H9 (cell line): ENCODE measurements around the genes UGT2A3, CSN1S1 and FDCSP.

GRCh38 chr4:68311884-68312480 is 37.9 kb downstream of the YTHDC1 start:
- PRO-cap = no peak

DNA sequence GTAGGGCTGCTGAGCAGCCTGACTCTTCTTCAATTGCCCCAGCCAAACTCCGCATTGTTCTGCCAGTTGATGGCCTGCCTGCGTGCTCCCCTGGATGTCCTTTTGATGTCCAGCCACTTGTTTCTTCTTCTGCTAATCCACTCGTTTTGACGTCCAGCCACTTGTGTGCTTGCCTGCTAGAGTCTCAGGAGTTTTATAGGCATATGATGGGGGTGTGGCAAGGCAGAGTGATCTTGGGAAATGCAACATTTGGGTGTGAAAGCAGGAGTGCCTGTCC is 65.1 kb downstream of the UGT2B10 start:
- PRO-cap = no peak

DNA sequence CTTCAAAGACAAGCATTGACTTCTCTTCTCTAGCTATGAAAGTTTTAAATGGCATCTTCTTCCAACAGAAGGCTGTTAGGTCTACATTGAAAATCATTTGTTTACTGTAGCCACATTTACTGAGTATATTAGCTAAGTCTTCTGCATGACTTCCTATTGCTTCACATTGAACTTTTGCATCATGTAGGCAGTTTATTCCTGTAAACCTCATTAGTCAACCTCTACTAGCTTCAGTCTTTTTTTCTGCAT is 3.6 kb downstream of the UGT2A3 start:
- PRO-cap = no peak

GRCh38 chr4:68950958-68951971 is at the start of gene UGT2A3:
Gene UGT2A3 (minus strand): TSS chr4:68951804.
- PRO-cap = no peak

DNA sequence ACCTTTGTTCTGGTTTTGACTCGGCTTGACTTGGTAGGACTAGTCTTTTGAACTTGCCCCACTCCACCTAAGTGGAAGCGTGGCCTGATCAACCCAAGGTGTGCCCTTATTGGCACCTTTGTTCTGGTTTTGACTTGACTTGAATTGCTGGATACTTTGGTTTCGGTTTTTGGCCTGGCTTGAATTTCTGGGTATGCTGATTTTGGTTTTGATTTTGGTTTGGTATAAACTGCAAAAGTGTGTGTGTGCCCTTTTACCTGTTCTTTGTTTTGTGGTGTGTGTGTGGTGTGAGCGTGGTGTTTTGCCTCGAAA is 44.6 kb upstream of the UGT2B7 start:
- PRO-cap = no peak

- PRO-cap = no peak
Measured at GRCh38 chr4:69054531-69055213, 41.6 kb upstream of the UGT2B7 start.

- PRO-cap = no peak
Measured at GRCh38 chr4:69116515-69117003, 20.3 kb downstream of the UGT2B7 start.

DNA sequence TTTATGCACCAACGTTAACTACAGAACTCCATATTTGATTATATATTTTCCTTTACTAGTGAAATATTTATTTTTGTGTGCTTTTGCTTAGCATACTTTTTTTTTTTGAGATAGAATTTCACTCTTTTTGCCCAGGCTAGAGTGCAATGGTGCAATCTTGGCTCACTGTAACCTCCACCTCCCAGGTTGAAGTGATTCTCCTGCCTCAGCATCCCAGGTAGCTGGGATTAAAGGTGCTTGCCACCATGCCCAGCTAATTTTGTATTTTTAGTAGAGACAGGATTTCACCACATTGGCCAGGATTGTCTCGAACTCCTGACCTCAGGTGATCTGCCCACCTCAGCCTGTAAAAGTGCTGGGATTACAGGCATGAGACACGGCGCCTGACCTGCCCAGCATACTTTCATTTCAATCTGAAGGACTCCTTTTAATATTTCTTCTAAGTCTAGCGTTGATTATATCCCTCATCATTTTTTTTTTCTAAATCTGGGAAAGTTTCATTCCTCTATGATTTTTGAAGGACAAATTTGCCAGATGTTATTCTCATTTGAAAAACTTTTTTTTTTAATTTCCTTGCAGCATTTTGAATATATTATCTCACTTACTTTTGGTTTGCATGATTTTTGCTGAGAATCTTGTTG is 45.4 kb downstream of the UGT2B11 start:
- PRO-cap = no peak

GRCh38 chr4:69930853-69931205 is at the start of gene CSN1S1:
Gene CSN1S1 (plus strand): TSS chr4:69931068.
- PRO-cap = no peak

DNA sequence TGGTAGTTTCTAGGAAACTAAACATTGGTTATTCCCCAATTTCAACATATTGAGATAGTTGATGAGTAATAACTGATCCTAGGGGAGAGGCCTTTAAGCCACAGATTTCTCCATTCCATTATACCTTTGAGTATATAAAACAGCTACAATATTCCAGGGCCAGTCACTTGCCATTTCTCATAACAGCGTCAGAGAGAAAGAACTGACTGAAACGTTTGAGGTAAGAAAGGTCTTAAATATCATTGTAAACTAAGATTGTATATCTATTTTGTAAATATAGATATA is at the start of gene FDCSP:
FDCSP (plus strand) TSS at position 162 of the 285 bp plus-strand sequence.
- PRO-cap = no peak

GRCh38 chr4:70637114-70637893 is 8.8 kb downstream of the ENAM start:
- PRO-cap = no peak

- PRO-cap = no peak
Measured at GRCh38 chr4:70818471-70819421, 20.9 kb downstream of the GRSF1 start.

DNA sequence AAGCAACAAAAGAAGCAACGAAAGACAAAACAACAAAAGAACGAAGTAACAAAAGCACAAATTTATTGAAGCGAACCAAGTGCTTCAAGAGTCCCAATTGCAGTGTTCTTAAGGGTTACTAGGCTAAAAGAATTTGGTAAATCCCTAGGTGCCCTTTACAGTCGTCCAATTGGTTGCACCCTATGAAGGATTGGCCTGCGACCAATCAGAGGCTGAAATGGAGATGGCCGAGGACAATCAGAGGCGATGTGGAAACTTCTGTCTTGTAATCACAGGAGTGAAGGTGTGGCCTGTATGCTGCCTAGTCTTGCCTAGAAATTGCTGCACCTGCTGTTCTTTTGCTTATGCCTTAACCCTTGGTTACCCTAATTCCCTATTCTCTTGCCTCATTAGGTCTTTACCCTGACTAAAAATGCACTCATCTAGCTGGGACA is 1.1 kb upstream of the DCK start:
- PRO-cap = no peak

DNA sequence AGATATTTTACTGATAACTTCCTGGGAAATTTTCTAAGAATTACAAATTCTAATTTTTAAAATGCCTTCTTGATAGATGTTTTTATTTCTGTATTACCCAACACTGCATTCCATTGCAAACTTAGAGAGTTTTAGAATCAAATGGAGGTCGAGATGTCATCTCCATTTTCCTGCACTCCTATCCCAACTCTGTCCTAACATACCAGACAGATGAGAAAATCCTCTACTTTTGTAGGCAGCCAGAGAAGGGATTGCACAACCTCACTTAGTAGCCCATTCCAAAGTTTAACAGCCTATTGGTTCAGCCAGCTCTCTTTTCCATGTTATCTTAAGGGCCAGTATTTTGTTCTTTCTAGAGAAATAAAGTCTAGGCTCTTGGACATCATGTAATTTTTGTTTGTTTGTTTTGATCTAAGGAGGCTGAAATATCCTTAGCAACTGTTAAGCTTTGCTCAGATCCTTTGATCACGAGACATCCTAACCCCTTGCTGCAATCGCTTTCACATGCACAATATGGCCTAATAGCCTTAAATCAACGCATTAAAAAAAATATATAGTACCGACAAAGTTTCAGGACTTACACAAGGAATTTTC is 173.0 kb downstream of the COX18 start:
- PRO-cap = no peak

- PRO-cap = no peak
Measured at GRCh38 chr4:73098022-73098551, 28.6 kb upstream of the COX18 start.

- PRO-cap = no peak
Measured at GRCh38 chr4:73200598-73201146, 57.9 kb downstream of the ANKRD17 start.

DNA sequence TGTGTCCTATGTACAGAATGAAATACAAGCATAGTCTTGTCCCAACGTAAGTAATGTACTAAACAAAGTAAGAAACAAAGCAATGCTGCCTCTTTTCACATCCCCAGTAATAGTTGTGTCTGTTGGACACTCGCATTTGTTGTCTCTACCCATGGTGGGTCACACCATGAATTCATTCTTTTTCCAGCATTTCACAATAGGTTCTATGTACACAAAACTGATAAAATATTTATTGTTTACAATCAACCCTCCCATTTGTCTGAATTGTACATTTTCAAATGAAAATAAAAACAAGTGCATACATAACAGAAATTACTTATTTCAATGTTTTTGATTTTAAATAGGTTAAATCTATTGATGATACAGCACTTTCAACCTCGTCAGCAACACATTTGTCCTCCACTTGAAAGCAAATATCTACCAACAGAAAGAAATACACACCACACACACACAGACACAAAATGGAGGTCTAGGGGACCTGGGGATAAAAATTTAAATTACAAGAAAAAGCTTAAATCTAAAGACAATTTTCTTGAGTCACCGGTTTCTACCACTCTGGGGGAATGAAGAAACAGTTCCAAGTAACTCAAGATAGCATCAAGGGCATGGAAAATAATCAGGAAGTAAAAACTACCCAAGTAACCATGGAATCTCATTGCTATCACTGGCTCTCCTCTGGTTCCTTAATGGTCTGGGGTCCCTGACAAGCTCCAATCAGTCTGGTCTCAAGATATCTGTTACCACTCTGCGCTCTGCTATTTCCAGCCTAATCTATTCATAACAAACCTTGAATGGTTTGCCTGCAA is 27.7 kb downstream of the ANKRD17 start:
- PRO-cap = no peak

GRCh38 chr4:73408156-73409061 is 4.3 kb downstream of the ALB start:
- PRO-cap = no peak

DNA sequence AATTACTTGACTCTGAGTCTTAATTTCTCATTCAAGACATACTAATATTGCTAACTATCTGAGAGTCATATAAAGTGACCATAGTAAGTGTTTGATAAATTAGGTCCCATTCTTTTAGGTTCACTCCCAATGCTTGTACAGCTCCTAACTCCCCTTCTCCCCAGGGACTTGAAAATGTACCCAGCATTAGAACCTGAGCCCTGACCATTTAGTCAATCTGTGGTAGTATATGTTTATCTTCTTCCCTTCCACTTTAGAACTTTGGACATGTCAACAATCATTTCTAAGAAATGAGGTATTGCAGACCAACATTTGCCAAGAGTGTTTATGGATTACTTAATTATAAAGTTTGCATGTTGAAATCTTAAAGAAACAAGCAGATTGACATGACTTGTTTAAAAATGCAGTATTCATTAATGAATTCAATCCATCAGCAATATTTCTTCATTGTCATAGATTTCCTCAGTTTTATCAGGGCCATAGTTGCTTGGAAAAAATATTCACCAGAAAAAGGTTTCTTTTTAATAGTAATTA is 26.0 kb downstream of the AFM start:
- PRO-cap = no peak

DNA sequence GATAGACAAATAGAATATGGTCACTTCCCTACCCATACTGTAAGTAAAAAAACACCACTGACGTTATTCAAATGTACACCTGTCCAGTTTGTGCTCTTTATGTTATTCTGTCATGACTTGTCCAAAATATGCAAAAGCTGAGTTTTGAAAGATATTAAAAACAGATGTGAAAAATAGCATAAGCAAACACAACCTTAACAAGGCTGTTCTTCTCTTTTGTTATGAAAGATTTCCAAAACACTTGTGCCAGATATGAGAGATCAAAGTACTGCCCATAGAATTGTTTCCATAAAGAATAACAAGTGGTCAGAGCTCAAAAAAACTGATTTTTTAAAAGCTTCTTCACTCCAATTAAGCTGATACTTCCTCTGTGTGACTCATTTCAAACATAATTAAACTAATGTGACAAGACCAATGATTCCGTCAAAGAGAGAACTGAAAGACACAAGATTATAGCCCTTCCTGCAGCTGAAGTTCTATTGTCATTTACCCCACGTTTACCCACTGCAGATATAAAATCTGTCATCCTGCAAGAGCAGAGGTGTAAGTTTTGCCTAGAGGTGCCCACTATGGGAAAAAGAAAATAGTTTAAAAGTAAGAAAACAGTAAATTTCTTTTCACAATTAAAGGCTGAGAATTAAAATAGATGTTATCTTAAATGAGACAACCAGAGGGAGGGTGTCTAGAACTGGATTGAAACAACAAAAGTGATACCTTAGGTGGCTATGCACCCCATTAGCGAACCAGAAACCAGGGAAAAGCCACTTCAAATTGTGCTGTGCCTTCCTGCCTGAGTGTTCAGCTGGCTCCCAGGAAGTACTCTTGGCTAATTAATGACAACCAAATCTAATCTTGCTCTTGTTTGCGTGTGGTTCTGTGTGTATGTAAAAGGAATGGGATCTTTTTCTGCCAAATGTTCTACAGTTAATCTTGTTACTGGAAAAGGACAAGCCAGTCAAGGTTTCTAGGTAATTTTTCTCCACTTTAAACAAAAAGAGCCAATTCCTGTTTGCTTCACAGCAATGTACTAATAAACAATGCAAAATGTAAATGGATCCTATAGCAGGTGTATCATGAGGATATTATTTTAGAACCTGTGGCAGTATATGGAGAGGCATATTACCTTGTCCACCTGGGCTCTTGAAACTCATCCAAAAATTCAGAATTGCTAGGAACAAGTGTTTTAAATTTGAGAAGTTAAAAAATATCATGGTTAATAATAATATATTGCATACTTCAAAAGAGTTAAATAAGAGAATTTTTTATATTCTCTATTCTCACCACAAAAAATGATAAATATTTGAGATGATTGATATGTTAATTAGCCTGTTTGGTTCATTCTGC is 29.9 kb downstream of the RASSF6 start:
- PRO-cap = no peak